Lung (tissue), 4 donors: Measurements from ENCODE around the gene ODR4.

GRCh38 chr1:184425621-184426275 lies 38.9 kb downstream of the C1orf21 start:
- PRO-cap = no peak
- RAMPAGE, long total RNA = no peak
- RRBS = no CpG with 5 or more reads among the region's 6 CpGs

GRCh38 chr1:184493841-184494514 lies 107.1 kb downstream of the C1orf21 start:
- PRO-cap = no peak
- RAMPAGE, long total RNA = no peak
- RRBS = no CpG with 5 or more reads among the region's 2 CpGs

DNA sequence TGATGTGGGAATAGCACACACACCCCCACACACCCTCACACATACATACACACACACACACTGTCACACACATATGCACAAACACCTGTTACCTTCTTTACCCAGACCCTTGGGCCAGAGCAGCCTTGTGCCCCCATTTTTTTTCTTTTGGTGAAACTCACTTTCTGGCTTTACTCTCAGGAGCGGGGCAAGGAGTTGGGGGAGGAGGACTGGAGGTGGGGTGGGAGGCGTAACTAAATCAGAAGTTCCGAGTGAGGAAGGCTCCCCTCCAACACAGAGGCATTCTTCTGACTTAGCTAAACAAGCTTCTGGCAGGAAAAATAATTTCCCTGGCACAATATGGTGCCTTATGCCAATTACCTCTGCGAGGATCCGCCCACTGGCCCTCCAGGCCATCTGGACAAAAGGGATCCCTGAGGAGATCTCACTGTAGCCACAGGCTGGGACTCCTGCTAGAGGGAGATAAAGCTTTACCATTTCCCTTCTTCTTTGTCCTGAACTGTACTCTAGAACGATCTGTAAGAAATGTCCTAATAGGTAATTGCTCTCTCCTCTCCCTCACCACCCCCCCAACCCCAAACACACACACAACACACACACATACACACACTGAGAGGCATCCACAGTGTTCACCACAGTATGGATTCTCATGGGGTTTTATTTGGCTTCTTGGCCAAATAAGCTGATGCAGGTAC lies 168.8 kb downstream of the C1orf21 start:
- PRO-cap = no peak
- RAMPAGE, long total RNA = no peak
- RRBS = no CpG with 5 or more reads among the region's 6 CpGs

GRCh38 chr1:184870366-184870920 lies 103.9 kb downstream of the NIBAN1 start:
- PRO-cap = no peak
- RAMPAGE, long total RNA = no peak
- RRBS = no CpG with 5 or more reads among the region's 9 CpGs

GRCh38 chr1:185139174-185139787 lies 17.5 kb downstream of the TRMT1L start:
- PRO-cap = no peak
- RAMPAGE, long total RNA = no peak
- RRBS = no CpG with 5 or more reads among the region's 6 CpGs

DNA sequence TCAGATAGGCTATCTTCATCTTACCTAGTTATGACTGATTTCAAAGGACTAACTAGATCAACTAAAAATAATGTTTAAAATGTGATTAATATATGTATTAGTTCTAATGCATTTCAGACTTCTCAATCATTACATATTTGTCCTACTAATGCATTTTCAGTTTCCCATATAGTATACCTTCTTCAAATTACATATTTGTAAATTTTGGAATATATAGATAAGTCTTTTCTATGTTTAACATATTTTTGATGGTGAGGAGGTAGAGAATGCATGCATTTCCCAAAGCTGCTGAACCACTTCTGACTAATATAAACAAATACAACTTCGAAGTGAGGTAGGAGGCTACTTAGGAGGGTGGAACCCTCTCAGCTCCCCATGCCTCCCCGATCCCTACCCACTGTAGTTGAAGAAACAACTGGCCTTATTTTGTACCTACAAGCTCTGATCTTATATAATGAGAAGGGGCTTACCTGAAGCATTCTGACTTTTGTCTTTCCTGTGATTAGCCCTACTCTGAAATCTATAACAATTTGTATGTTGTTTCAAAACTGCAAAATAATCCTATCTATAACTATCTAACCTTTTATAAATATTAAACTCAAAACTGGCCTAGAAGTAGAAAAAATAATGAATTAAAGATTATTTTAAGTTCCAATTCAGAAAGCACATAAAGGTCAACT lies 1.7 kb downstream of the TRMT1L start:
- PRO-cap = no peak
- RAMPAGE, long total RNA = no peak
- RRBS = no CpG with 5 or more reads among the region's 2 CpGs

GRCh38 chr1:185311460-185312520 lies 5.3 kb downstream of the IVNS1ABP start:
- PRO-cap = no peak
- RAMPAGE, long total RNA = no peak
- RRBS = no CpG with 5 or more reads among the region's 3 CpGs

DNA sequence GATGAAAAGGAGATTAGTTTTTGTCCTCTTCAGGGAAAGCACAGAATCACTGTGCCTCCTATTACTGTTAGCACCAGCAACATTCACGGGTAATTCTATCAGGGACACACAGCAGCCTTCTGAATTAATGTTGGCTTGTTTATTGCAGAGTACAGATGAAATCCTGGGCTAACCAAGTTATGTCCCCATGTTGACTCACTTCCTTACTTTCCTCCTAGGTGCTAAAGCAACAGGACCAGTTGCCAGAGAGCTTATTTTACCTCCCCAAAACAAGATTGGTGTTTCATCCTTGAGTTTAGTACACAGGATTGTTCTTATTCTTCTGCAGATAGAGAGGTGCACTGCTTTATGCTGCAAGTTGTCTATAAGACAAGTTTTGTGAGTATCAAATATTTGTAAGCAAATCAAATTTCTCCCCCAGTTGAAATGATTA lies 57.2 kb upstream of the IVNS1ABP start:
- PRO-cap = no peak
- RAMPAGE, long total RNA = no peak
- RRBS = no CpG with 5 or more reads among the region's 1 CpG

GRCh38 chr1:185483537-185484001 lies 166.5 kb upstream of the IVNS1ABP start:
- PRO-cap = no peak
- RAMPAGE, long total RNA = no peak
- RRBS = no CpG with 5 or more reads among the region's 1 CpG

GRCh38 chr1:185679366-185679543 lies 54.9 kb upstream of the HMCN1 start:
- PRO-cap = no peak
- RAMPAGE, long total RNA = no peak
- RRBS = no CpG with 5 or more reads among the region's 1 CpG

DNA sequence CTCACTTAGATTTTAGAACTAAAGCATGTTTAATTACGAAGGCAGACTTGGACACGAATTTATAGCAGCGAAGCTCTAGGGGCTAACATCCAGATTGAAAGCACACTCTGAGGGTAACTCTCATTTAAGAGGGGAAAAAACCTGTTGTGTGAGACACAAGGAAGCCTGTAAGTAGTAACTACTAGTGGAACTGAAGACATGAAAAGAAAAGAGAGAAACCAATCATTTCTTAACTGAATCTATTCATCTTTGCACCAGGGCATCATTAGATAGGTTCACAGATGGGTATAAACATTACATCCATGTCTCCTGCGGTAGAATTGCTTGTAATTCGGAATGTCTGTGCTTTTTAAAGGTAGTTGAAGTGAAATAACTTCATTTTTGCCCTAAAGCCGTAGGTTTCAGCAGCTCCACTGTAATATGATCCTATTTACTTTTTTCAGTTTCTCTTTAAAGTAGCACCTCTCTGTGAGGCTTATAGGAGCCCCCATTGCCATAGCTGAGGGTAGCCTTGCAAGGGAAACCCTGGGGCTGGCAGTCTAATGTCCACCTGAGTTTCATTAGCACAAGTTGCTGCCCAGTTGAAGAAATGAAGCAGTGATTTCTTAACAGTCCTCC lies 1.3 kb downstream of the HMCN1 start:
- PRO-cap = no peak
- RAMPAGE, long total RNA = no peak
- RRBS = no CpG with 5 or more reads among the region's 6 CpGs

DNA sequence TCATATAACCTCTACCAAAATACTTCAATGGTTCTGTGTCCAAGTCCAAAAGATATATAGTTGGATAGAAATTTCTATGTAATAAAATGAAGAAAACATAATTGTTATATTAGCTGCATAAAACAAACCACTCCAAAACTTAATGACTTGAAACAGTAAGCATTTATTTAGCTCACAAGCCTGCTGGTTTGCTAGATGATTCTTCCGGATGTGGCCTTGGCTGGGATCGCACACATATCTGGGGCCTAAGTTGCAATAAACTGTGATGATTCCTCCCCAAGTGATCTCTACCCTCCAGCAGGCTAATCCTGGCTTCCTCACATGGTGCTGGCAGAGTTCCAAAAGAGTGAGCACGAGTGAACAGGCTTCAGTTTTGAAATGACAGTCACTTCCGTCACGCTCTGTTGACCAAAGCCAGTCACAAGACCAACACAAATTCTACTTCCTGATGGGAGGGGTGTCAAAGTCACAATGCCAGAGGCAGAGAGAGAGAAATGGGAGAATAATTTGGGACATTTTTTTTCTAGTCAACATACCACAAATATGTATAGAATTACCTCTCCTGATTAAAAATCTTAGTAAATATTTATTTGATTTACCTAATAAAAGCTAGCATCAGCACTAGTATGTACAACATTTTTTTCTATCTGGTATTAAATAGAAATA lies 213.8 kb upstream of the PRG4 start:
- PRO-cap = no peak
- RAMPAGE, long total RNA = no peak
- RRBS = no CpG with 5 or more reads among the region's 5 CpGs

GRCh38 chr1:186374698-186374972 lies 418 bp downstream of the TPR start:
- PRO-cap = no peak
- RAMPAGE, long total RNA = no peak
- RRBS = no CpG with 5 or more reads among the region's 9 CpGs

DNA sequence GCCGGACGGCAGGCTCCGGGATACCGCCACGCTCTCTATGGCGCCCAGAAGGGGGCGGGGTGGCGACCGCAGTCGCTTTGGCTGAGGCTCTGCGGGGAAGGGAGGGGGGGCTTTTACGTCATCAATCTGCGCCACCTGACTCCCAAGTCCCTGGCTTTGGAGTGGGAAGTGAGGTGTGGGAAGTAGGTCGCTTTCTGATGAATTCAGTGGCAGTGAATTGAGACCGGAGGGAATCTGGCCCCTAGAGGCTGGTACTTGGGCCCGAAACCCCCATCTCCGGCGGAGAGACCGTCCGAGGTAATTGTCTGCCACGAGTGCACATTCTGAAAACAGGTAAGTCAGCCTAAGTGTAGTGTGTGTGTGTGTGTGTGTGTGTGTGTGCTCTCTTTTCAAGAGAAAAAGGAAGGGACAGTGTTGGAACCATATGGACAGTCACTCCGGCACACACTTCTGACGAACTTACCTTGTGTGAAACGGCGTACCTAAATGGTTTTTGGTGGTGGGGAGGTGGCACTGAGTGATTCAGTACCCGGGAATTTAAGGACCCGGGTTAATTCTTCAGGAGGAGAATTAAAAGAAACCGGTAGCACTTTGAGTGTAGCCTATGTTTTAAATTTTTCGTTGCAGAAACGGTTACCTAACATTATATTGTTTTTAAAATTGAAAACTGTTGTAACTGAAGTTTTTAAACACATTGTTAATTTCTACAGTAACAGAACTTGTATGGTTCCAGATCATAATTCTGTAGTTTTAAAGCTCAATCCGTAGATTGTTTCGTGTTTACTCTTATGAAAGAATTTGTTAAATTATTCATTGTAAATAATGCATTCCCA lies at the start of gene ODR4:
TSS of gene ODR4 (plus strand) at position 197 of the 833 bp plus-strand sequence.
- PRO-cap = no peak
- RAMPAGE, long total RNA = start-site peak on the plus strand centred at position 193 of the sequence, 110 bp wide, 670 and 161 reads in 2 replicates
- RRBS = 2% methylated on average over 6 of the region's 32 CpGs

DNA sequence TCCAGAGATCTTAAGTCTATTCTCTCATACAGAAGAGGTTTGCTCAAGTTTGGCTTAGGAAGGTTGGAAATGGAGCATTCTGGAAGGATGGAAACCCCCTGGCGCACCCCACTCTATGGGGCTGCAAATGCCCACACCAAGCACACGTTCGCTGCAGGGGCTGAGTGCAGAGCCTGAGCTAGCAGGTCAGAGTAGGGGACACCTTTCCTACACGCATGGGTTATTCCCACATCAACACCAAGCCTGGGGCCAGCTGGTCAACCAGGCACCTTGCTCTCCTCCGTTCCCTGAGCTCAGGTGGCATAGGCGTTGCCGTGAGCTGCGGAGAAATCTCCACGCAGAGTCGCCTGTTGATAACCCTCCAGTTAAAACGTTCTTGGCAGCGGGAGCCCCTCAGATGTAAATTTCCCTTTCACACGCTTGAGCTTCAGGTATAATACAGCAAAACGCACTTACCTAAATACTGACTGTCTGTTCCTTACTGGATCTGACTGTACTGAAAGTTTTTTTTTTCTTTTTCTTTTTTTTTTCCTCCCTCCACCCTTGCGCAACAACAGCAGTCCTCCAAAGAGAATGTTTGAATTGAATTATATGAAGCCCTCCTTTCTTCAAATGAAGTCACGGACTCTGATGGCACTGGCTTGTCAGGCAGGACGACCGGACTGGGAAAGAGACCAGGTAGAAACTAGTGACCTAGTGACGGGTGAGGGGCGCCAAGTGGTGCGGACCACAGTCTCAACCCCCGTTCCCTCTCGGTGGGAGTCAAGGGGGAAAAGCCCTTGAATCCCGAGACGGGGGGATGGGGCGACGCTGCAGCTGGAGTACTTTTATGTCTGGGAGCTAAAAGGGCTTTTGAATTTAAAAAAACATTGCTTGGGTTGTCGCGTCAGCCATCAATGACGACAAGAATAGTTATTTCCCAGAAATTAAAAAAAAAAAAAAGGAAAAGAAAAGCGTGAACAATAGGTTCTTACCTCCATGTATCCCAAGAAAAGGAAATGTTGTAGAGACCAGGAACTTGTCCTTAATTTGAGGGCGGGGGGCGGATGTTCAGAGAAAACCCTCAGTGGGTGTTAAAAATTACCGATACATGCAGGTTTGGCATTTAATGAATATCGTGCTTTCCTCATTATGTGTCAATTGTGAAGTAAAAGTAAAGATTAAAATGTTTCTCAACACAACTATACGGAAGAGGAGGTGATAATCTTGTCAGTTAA lies 1.9 kb downstream of the BRINP3 start:
- PRO-cap = no peak
- RAMPAGE, long total RNA = no peak
- RRBS = no CpG with 5 or more reads among the region's 36 CpGs

- PRO-cap = no peak
- RAMPAGE, long total RNA = no peak
- RRBS = no CpG with 5 or more reads among the region's 1 CpG
Observed at GRCh38 chr1:192550841-192551419, 24.6 kb upstream of the RGS1 start.

GRCh38 chr1:192580210-192580735 lies 4.7 kb downstream of the RGS1 start:
- PRO-cap = no peak
- RAMPAGE, long total RNA = no peak

DNA sequence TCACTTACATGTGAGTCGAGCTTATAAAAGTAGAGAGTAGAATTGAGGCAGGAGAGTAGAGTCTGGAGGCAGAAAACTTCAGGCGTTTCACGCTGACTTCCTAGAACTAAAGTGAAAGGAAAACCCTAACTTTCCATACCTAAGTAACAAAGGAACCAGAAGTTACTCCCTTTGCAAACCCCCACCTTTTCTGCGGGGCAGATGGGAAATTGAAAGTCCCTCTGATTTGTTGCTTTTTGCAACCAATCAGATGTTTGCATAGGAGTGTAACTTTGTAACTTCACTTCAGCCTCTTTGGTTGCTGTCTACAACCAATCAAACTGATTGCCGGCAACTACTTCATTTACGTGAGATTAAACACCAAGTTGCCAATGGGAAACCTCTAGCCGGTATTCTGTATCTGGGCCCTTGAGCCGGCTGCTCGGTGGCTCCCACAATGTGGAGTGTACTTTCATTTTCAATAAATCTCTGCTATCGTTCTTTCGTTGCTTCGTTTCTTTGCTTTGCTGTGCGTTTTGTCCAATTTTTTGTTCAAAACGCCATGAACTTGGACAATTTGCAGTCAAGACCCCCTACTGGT lies 69.4 kb upstream of the RGS2 start:
- PRO-cap = no peak
- RAMPAGE, long total RNA = no peak
- RRBS = 80% methylated on average over 2 of the region's 14 CpGs

GRCh38 chr1:192812683-192813254 lies 3.9 kb downstream of the RGS2 start:
- PRO-cap = no peak
- RAMPAGE, long total RNA = no peak
- RRBS = no CpG with 5 or more reads among the region's 3 CpGs

GRCh38 chr1:192895258-192895824 lies 86.5 kb downstream of the RGS2 start:
- PRO-cap = no peak
- RAMPAGE, long total RNA = no peak
- RRBS = no CpG with 5 or more reads among the region's 16 CpGs